Mesenchymal stem cell of Wharton's jelly (primary cell): Measurements from ENCODE around the gene ZDHHC4.

- CAGE, long polyA plus RNA, result no peak
Measured at GRCh38 chr7:6409062-6410217, 35.1 kb downstream of the RAC1 start.

DNA sequence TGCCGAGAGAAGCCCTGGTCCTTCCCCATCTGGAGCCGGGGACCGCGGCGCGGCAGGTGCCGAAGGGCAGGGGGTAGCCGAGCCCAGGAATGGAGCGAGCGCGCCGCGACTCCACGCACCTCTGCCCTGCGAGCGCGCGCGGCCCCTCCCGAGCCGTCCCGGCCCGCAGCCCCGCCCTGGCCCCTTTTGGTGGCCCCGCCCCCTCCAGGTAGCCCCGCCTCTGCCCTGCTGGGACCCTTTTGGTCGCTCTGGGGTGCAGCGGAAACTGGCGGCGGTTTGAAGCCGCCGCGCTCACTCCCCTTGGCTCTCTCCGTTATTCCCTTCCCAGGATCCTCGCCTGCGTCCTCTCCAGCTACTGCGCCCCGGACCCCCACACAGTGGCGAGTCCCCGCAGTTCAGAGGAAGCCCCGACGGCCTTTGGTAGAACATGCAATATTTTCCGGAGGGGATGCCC is 20.2 kb downstream of the GRID2IP start:
- CAGE, long polyA plus RNA, result no peak

- CAGE, long polyA plus RNA, result start-site peak on the plus strand at chr7:6577453-6577570, 168 and 905 reads in 2 replicates
Measured at GRCh38 chr7:6577270-6578059, at the start of gene ZDHHC4. TSS of gene ZDHHC4 (plus strand) at chr7:6577454.

- CAGE, long polyA plus RNA, result no peak
Measured at GRCh38 chr7:6705830-6706268, 898 bp downstream of the ZNF12 start.

DNA sequence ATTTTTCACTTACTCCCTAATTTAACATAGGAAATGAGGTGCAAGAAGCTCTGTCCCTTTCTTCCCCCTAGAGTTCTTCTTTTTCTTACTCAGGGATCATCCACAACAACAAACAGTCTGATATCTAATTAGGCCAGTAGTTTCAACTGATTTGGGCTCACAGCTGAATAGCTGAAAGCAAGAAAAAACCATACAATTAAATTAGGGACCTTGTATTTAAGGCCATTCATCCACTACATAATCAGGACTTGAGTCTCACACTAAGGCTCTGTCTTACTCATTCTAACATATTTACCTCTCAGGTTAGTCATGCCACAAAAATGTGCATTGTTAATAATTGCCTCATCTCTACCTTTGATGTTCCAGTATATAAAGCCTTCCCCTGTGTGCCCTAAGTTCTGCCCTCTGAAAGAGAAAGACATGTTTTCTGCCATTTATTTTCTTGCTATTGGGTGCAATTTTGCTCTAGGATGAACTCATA is 5.4 kb upstream of the C1GALT1 start:
- CAGE, long polyA plus RNA, result no peak

DNA sequence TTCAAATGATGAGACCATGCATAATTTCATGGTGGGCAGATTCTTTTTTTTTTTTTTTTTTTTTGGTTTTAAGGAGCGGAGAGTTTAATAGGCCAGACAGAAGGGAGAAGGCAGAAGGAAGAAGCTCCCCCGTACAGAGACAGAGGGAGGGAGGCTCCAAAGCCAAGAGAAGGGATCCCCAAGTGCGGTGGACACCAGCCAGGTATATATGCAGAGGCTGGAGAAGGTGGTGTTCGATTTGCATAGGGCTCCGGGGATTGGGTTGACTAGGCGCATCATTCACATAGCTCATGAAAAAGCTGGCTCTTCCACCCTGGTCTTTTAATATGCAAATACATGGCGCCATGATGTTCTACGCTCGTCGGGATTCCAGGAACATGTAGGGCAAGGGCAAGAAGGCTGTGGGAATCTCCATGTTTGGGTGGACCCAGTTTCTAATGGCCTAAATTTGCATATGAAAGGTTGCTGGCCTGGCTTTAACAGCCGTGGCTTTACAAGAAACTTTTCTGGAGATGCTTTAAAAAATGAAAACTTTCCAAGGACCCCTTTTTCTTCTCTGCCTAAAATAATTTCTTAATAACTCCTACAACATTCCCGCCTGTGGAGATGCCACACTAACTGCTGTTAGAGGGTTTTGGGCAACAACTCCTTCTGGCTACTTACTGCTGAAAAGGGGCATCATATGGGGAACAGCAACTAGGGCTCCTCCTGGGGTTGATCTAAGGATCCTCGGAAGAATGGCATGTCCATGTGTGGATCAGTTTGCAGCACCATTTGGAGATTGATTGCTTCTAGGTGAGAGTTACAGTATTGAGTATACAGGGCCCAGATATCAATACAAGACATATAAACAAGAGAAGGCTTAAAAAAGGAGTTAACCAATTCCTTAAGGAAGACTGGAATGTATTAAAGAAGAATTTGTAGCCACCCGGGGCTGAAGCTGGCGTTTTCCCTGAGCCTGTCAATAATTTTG is 28.3 kb downstream of the C1GALT1 start:
- CAGE, long polyA plus RNA, result no peak

- CAGE, long polyA plus RNA, result no peak
Measured at GRCh38 chr7:7216341-7216978, 34.1 kb downstream of the C1GALT1 start.

DNA sequence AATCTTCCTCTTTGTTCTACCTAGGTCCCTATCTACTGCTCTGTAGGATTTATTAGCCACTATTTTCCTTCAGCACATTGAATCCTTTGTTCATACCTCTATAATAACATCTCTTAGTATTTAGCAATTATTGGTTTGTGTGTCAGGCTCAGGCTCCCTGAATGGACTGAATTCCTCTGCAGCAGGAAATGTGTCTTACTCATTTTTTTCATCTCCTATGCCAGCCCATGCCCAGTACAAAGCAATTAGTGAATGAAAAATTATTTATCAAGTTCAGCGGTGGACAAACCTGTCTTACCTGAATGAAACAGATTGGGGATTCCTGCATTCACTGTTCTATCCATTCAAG is 53.7 kb downstream of the C1GALT1 start:
- CAGE, long polyA plus RNA, result no peak

- CAGE, long polyA plus RNA, result no peak
Measured at GRCh38 chr7:7512937-7513242, 22.8 kb downstream of the COL28A1 start.

- CAGE, long polyA plus RNA, result no peak
Measured at GRCh38 chr7:7639325-7639804, 1.2 kb upstream of the UMAD1 start.

DNA sequence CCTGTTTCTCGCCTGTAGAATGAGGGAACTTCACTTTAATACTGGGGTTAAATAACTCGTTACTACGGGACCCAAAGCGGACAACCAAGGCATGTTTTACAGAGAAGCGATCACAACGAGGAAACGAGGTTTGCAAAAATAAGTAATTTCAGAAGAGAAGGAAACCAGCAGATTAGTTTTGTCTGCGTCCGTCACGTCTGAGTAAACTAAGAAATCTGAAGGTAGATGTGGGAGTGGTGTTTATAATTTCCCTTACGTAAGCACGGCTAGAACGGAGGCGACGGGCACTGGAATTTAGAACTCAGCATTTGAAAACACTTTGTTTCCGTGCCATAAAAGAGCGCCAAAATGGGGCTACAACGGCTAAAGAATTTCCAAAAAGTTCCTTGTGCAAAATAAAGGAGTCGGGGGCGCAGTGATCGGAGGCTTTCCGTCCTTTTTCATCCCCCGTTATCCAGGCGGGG is 715 bp upstream of the UMAD1 start:
- CAGE, long polyA plus RNA, result no peak

DNA sequence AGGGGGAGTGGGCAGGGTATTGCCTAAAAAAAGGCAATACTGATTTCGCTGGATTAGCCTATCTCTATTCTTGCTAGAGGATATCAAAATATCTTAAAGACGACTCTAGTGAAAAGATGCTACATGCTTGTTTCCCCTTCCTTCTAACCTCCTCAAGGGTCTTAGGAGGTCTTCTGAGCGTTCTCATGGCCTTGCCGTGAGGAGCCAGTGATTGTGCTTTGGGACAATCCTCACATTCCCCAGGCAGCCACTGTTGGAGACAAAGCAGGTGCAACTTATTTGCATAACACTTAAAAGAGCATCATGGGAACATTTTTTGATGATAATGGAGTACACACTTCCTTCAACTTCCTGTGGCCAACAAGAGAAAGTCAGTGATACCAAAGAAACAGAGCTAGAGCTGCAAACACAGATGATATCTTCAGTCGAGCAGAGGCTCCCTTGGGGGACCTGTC is 146.6 kb downstream of the ICA1 start:
- CAGE, long polyA plus RNA, result no peak

- CAGE, long polyA plus RNA, result no peak
Measured at GRCh38 chr7:8188339-8188826, 73.6 kb downstream of the ICA1 start.

- CAGE, long polyA plus RNA, result no peak
Measured at GRCh38 chr7:8212587-8212956, 49.4 kb downstream of the ICA1 start.

- CAGE, long polyA plus RNA, result no peak
Measured at GRCh38 chr7:8255179-8255733, 6.7 kb downstream of the ICA1 start.

- CAGE, long polyA plus RNA, result no peak
Measured at GRCh38 chr7:8303673-8304561, 42.0 kb upstream of the ICA1 start.

GRCh38 chr7:9863405-9863885 is 1076.5 kb downstream of the NDUFA4 start:
- CAGE, long polyA plus RNA, result no peak

DNA sequence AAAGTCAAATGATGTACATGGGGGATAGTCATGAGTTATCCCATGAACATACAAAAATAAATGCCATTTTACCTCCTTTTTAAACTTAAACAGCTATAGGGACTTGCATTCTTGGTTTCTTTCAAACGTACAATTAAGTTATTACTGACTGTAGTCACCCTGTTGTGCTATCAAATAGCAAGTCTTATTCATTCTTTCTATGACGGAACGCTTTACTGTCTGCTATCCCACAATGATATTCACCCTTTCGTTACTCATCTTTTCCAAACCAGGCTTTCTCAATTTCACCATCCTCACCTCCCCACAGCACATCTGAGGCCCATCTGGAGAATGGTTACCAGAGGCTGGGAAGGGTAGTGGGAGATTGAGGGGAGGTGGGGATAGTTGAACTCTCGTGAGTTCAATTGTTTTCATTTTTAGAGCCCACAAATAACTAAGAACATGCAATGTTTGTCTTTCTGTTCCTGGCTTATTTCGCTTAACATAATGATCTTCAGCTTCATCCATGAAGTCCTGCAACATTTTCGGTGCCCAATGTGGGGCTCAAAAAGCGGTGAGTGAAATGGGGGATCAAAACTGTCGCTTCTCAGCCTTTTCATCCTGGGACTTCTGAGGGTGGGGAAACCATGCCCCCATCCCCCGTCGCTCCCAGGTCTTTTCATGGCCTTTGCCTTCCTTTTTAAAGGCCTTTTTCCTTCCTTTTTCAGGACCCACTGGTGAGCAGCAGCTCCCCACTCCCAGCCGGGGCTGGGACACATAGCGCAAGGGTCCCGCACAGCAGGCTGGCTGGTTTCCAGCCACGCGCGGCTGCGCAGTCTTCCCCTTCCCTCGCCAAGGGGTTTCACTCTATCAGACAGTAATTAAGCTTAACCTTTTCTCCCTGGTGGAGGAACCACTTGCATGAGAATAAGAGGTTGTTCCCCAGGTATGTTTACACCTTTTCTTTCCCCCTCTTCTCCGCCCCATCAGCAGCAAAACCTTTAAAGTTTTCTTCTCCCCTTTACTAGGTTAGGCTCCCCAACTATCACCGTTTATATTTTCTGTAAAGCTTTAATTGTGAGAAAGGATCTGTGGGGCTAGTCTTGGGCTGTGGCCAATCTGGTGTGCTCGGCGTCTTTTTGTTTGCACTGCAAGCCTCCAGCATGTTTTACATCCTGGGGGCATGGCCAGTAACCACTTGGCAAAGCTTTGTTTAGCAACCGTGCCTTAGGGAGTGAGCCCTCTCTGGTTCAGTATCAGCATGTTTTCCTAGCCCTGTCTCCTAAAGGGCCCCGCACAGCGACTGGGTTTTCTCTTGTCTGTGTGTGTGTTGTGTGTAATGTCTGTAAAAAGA is 219.3 kb downstream of the PHF14 start:
- CAGE, long polyA plus RNA, result no peak

DNA sequence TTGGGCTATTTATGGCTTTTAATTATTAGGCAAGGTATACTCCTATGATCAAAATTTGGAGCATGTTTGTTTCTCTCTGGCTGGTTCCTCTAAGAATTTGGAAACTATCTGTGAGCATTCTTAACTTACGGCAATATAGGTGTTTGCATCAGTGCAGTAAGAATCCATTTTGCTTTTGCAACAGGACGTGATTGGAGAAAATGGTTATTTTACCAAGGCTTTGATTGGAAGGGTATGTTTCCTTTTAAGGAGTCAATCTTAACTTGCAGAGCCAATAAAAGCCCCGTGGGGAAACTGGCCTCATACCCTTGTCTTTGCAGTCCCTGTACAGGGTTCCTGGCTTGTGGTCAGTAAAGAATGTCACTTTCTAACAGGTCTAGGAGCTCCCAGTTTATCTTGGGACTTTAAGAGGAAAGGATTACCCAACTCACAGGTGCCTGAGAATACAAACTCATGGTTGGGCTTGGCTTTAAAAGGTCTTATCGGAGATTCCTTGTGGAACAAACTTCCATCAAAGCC is 221.7 kb downstream of the PHF14 start:
- CAGE, long polyA plus RNA, result no peak

DNA sequence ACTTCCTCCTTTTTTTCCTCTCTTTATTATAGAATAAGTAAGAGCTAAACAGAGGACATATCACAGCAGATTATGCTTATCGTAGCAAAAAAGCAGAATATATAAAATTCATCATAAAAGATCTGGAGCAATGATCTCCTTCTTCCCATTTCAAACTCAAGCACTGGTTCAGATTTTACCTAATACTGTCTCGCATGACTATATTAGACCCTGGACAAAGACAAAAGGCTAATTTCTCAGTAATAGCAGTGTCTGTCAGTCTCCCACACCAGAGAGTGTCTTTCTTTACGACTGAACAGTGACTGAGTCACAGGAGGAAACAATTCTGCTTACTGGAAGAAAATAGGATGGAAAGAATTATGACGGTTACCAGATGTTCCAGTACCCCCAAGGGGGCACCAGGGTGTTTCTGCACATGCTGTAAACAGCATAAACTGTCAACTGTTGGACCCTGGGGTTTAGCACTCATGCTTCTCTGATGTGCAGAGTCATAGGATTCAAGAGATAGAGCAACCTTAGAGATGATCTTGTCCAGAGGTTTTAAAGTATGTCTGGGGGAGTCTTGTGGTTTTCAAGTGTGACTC is 291.8 kb downstream of the THSD7A start:
- CAGE, long polyA plus RNA, result no peak